Umbilical cord (tissue), 2 donors: ENCODE measurements around a stretch of chr17.

- RAMPAGE, long total RNA: no peak
These were observed 25.1 kb upstream of the FBXW10 start for GRCh38 chr17:18718659-18719264.

DNA sequence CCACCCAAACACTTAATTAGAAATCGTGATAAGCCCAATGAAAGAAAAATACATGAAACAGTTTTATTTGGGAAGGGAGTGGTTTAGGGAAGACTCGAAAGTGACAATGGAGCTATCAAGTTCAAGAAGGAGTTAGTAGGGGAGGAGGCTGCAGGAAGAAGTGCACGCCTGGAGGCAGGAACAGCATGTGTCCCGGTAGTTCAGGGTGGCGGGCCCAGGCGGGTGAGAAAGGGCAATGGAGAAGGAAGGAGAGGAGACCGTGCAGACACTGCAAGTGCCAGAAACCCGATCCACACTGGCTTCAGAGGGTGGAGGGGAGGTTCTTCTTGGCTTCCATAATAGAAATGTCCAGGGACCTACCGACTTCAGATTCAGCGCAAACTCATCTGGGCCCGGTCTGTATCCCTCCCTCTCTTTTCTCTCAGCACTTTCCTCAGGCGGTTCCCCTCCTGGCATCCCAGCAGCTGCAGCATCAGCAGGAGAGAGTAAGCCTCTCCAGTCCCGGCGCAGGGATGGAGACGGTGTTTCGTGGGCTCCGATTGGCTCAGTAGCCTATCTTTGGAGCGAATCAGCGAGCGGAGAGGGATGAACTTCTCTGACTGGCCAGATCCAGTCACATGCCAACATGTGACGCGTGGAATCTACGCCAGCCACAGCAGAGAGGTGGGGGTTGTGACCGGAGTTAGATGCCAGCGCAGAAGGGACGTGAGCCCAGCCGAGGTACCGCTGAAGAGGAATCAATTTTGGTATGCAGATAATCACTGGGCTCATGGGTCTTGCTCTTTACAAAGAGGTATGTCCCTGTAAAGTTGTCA, 2.0 kb upstream of the PRPSAP2 start:
- RAMPAGE, long total RNA: no peak

DNA sequence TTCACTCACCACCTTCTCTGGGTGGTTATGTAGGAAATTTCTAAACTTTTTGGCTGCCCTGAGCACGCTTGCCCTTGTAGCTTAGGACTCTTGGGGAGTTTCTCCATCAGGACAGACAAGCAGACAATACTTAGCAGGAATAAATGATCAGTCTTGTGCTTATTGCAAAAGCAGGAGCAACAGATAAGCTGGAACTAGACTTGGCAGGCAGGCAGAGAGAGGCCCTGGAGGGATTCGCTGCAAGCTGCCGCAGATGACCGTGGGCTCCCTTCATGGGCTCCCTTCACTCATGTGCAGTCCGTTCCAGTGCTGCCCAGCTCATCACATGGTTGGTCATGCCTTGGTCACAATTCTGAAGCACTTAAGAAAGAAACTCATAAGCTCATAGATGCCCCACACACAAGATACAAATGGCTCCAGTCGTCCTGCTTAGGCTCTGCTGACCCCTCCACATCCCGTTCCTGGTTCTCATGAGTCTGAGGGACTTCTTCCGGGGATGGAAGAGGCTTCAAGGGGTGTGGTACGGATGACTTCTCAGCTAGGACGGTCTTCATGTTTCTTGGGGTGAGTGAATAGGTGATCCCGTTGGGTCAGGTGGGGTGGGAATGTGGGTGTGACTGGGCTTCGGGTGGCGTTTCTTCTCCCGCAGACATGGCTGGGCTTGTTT, 2.3 kb upstream of the SLC5A10 start:
- RAMPAGE, long total RNA: no peak

DNA sequence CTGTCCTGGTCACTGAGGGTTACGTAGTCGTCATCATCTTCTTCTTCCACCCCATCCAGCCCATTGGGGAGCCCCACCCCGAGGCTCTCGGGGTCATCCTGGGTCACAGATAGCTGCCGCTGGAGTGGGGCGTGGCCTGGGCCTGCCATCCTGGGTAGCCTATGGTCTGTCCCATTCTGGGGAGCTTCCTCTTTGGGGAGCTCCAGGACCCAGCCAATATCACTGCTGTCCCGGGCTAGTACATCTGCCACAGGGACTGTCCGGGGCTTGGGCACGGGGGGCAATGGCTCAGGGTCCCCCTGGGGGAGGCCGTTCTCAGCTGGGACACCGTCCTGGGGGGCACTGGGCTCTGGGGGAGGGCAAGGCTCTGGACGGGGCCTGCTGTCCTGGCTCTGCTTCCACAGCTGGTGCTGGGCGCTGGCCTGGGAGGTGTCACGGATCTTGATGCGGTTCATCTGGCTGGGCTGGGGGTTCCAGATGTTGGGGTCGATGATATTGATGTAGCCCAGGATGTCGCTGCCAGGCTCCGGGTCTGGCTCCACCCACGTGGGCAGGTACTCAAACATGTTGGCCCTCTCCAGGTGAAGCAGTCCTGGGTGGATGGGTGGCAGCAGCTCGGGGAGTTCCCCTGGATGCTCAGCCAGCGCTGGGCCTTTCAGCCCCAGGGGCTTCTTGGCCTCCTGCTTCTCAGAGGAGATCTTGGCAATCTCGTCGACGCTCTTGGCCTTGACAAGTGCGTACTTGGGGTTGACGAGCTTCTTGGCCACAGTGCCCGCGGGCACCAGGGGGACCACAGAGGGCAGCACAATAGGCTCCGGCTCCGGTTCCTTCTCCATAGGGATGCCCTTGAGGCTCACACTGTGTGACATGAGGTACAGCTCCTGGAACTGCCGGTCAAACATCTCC, 26.2 kb downstream of the SLC5A10 start:
- RAMPAGE, long total RNA: no peak

DNA sequence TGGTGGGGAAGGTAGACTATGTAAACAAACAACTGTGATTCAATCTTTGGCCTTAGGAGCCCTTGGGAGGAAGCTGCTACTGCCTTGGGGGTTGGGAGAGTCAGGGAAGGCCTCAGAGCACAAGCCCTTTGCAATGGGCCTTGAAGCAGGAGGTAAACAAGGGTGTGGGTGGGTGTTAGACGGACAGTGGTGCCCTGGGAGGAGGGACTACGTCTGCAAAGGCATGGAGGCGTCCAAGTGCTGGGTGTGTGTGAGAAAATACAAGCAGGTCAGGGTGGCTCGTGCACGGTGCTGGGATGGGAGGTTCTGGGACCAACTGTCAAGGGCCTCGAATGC, 6.5 kb upstream of the FAM83G start:
- RAMPAGE, long total RNA: no peak

- RAMPAGE, long total RNA: no peak
These were observed 15.0 kb upstream of the GRAP start for GRCh38 chr17:19061810-19062122.

DNA sequence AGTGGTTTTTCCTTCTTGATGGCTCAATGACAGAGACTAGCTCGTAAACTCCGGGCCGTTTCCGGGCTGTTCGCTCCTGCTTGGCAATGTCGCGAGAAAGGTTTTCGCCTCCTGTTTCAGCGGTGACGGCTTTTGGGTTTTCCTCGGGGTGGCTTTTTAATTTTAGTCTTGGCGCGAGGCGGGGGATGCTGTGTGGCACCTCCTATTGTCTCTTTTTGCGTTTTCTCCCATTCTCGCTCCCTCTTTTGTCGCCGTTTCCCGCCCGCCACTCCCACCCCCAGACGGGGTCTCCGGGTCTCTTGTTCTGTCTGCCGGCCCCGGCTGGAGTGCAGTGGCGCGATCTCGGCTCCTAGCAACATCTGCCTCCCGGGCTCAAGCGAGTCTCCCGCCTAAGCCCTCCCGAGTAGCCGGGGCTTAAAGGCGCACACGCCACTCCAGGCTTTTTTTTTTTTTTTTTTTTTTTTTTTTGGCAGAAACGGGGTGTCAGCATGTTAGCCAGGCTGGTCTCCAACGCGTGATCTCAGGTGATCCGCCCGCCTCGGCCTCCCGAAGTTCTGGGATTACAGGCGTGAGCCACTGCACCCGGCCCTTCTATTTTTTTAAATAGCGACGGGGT, 15.5 kb upstream of the GRAP start:
- RAMPAGE, long total RNA: no peak

GRCh38 chr17:19088869-19089325, 38.5 kb upstream of the GRAPL start:
- RAMPAGE, long total RNA: no peak

DNA sequence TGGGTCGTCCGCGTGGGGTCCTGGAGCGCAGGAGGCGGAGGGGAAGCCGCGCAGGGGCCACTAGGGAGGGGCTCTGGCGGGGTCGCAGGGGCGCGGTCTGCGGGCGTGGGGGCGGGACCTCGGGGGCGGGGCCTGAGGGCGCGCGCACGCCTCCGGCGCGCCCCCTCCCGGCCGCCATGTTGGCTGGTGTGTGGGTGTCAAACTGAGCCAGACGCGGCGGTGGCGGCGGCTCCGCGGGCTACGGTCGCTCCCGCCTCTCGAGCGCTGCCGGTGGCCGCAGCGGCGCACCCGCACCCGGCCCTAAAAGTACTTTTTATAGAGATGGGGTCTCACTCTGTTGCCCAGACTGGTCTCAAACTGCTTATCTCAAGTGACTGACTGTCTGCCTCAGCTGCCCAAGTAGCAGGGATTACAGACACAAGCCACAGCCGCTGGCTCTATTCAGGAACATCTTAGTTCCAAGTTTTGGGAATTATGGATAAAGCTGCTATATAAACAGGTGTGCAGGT, 16.3 kb upstream of the GRAPL start:
- RAMPAGE, long total RNA: no peak

DNA sequence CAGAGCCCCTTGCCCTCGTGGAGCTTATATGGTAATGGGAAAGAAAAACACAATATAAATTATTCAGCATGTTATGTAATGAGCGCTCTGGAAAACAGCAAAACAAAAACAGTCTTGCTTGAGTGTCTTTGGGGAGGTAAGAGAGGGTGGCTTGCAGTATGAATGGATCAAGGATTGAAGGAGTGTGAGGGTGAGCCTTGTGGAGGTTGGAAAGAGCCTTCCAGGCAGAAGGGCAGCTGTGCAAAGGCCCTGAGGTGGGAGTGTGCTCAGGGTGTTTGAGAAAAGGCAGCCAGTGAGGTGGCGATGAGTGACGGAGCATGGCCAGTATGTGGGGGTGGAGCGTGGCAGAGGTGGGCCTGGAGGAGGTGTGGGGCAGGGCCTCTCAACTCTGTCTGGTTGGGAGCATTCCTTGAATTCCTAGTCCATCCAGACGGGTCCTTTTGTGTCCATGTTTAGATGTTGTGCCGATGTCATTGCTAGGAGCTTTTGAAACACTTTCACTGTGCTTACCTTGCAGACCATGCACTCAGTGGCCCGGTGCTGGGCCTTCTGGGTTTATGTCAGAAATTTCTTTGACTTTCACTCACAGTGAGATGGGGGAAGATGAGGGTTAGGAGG, 51.3 kb downstream of the EPN2 start:
- RAMPAGE, long total RNA: no peak

- RAMPAGE, long total RNA: no peak
These were observed 56.3 kb downstream of the B9D1 start for GRCh38 chr17:19305930-19306991.

GRCh38 chr17:19446995-19447788, 36.2 kb downstream of the RNF112 start:
- RAMPAGE, long total RNA: no peak

GRCh38 chr17:19508349-19508724, 25.3 kb upstream of the SLC47A1 start:
- RAMPAGE, long total RNA: no peak

GRCh38 chr17:19570760-19571263, 37.2 kb downstream of the SLC47A1 start:
- RAMPAGE, long total RNA: no peak

GRCh38 chr17:19647260-19647851, 1.2 kb upstream of the ALDH3A2 start:
- RAMPAGE, long total RNA: no peak

GRCh38 chr17:19727143-19727970, 11.0 kb upstream of the SLC47A2 start:
- RAMPAGE, long total RNA: no peak

DNA sequence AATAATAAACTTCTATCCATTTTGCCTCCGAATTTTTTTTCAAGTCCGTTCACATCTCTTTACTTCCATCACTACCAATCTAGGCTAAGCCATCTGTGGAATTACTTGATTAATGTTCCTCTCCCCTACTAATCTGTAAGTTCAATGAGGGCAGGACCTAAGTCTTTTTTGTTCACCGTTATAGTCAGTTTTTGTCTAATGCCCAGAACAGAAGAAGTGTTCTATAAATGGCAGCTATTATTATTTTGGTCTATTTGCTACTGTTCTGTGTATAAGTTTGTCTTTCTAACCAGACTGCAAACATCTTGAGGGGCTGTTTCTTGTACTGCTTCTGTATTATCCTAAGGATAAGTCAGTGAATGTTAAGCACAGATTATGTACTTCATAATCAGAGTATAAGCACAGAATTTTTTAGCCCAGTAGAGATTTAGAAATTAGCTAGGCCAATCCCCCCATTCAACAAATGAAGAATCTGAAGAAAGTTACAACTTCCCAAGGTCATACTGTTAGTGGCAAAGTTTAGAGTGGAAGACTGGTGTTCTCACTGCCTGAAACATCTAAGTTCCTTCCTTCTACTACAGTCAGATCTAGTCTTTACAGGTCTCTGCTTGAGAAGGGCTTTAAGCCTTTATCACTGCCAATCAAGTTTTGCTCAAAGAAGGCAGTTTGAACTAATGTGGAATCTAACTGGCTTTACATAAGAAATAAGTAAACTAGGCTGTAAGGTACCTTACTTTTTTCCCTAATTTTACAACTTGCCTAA, 11.2 kb downstream of the AKAP10 start:
- RAMPAGE, long total RNA: no peak

DNA sequence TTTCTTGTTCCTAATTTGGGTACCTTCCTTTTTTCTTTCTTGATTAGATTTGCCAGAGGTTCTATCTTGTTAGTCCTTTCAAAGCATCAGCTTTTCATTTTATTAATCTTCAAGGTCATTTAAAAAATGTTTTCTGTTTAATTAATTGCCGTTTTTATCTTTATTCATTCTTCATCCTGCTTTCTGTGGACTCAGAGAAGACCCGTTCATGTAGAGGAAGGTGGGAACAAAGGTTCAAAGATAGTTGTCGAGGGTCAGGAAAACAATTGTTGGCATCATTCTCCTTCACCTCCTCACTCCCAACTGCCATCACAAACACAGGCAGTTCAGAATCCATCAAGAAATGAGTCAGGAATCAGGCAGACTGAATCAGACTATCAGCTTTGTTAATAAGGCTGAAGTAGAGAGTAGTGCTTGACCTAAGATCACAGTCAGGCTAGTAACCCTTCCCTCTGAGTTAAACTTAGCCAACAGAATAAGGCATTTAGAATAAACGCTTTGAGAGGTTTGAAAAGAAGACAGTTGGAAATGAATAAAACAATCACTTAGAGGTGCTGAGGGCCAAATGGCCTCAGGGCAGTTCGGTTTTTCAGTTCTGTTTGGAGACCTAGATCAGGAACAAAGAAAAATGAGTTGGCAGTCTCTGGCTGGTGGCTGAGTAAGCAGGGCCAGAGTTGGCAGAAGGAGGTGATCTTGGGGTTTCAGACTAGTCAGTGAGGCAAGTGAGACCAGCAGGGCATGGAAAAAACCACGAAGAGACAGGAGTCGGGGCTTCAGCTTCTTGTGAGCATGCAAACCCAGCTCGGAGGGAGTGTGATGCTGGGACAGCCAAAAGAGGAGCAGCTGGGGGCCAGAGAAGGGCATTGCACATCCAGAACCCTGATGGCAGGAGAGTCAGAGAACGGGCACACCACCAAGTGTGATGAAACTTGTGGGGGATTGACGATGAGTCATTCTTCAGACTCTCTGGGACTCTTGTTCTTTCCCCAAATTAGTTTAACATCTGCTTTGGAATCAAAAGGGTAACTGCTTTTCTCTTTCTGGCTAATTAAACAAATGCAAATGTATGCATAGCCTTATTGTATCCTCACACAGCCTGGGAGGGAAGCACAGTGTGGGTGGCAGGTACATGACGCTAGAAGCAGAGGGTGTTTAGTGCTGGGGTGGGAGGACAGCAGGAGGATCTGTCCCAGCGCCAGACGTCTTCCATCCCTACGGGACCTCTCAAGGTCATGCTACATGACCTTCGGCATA, 54.7 kb downstream of the SPECC1 start:
- RAMPAGE, long total RNA: no peak

GRCh38 chr17:20095058-20095776, 86.1 kb downstream of the SPECC1 start:
- RAMPAGE, long total RNA: no peak

GRCh38 chr17:20588584-20588967, 9.1 kb downstream of the CDRT15L2 start:
- RAMPAGE, long total RNA: no peak